Bronchus fibroblast of lung (primary cell): ENCODE data around the genes DEFB124 and MYLK2.

GRCh38 chr20:25261512-25262135 lies 13.7 kb downstream of the PYGB start:
- RAMPAGE, long total RNA = no peak

DNA sequence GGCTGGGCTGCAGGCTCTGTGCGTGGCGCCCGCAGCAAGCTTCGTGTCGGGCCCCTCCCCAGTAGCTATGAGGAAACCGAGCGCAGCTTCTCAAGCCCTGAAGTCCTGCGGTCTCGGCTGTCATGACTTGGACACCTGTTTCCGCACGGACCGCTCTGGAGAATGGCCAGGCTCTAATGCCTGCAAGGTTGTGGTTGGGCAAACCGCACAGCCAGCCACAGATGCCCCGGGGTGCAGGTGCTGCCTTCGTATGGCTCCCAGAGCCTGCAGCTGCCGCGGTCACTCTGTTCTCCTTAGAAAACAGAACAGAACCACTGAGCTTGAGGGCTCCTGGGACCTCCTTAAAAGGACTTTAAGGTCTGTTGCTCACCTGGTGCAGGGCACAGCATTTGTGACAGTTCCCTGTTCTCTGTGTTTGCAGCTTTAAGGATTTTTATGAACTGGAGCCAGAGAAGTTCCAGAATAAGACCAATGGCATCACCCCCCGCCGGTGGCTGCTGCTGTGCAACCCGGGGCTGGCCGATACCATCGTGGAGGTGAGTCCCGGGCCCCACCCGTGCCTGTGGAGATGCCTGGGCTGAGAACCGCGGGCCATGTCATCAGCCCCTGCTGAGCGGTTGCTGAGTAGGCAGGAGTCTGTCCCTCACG lies 33.9 kb downstream of the PYGB start:
- RAMPAGE, long total RNA = no peak

DNA sequence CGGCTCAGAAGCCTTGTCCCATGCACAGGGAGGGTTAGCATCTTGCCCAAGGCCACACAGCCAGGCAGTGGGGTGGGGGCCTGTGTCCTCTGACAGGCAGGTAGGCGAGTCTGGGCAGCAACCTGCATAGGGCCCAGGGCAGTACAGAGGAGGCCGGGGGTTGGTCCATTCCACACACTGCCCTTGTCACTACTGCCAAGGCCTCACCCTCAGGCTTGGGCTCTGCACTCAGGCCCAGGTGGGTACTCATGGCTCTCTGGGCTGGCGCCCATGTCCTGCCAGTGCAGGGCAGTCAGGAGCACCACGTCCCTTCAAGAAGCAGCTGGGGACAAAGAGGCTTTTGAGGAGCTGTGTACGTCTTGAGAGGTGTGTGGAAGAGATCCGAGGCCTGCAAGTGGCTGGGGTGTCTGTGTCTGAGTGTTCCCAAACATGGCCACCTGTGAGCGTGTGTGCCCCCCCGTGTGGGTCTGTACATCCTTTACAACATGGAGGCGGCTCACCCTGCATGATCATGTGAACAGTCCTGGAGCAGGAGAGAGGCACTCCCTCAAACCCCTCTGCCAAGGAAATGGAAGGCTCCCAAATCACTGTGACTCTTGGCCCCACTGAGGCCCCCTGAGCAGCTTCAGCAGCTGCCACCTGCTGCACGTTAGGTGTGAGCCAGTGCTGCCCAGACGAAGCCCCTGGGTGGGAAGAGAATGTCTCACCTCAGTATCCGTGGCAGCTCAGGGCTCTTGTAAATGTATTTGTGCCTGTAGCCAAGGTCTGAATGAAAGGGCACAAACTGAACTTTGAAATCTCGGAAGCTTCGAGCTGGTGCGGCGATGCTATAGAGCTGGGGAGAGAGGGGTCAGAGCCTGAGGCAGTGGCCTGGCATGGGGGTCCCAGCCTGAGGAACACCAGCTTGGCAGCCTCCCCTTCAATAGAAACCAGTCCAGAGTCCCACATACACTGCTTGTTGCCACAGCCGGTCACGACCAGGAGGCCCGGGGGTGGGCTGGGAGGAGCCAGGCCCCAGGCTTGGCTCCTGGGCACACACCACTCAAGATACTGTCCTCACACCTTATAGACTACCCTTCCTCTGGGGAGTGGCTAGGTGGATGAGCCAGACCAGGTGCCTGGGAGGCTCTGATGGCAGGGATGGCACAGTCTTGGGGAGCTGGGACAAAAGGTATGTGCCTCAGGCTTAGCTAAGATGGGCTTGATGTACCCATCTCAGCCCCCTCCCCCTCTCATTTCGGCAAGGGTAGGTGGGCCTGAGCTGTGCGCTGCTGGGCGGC lies 54.1 kb downstream of the PYGB start:
- RAMPAGE, long total RNA = no peak

DNA sequence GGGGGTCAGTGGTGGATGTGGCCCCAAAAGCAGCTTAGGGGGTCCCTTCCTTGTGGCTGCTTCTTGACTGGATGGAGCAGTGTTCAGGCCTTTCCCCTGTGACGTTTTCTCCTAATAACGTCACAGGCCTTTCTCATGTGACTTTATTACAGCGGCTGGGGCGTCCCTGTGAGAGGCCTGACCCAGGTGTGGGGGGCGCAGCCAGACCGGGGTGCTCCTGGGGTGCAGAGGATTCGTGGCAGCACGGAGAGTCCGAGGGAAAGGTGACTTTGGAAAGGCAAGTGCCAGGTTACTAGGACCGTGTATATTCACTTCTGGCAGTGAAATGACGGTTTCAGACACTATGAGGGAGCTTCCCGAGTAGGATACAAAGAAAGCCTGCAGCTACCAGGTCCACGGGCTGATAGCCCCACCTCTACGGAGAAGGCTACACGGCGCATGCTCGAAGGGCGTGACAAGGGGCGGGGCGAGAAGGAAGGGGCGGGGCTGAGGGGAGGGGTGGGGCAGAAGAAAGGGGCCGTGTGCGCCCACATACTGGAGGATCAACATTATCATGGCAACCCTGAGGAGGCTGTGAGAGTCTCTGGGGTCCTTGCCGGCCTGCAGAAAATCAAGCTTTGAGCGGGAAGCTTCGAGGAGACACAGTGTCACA lies 54.2 kb upstream of the ZNF337 start:
- RAMPAGE, long total RNA = no peak

GRCh38 chr20:25859537-25860229 lies 163.0 kb upstream of the ZNF337 start:
- RAMPAGE, long total RNA = no peak

DNA sequence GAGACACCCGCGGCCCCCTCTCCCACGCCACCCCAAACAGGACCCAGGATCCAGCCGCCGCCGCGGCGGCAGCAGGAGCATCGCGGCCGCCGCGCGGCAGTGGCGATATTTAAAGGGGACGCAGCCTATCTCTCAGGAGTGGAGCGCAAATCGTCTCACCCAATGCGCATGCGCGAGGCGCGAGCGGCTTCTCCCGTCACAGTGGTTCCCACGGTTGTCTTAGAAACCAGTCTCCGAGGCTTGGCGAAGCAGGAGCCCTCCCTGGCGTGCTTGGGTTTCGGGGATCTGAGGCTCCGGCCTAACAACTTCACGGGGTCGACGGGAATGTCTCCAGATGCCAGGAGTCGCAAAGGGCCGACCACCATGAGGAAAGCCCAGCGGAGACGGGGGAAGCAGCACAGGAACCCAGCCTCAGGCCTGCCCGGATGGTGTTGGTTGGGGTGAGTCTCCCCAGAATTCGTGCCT lies 973.4 kb upstream of the DEFB115 start:
- RAMPAGE, long total RNA = no peak

- RAMPAGE, long total RNA = no peak
Measured at GRCh38 chr20:30290343-30291069, 967.0 kb upstream of the DEFB115 start.

DNA sequence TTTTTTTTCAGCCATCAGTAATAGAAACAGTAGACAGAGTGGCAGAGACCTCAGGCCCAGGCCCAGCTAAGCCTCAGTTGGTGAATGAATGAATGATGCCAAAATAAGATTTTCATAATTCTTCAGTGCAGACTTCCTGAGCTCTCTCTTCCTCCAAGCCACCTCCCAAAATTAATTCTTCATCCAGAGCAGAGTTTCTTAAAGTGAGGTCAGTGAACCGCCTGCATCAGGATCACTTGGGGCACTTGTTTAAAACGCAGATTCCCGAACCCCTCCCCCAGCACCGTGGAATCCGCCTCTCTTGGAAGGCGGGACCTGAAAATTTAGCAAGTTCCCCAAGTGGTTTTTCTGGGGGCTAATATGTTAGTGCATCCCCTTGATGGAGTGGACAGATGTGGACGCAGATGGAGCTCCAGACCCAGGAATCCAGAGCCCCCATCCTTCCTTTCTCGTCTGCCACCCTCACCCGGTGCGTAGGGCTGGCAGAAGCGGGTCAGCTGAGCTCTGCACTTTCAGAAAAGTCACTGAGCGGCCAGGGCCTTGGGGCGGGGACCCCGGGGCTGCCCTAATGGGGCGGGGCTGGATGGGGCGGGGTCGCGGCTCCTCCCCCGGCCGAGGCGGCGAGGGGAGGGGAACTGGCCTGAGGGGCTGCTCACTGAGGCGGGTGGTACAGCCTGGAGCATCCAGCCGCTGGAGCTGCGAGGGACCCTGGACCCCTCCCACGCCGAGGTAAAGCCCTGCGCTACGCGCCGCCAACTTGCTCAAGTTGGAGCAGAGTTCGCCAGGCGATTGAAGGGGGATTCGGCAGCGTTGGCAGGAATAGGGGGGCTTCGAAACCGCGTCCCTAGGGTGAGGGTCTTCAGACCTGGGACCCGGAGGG lies at the start of gene DEFB124:
Gene DEFB124, minus strand, starts transcription at position 490 of the 880 bp plus-strand sequence.
- RAMPAGE, long total RNA = no peak

DNA sequence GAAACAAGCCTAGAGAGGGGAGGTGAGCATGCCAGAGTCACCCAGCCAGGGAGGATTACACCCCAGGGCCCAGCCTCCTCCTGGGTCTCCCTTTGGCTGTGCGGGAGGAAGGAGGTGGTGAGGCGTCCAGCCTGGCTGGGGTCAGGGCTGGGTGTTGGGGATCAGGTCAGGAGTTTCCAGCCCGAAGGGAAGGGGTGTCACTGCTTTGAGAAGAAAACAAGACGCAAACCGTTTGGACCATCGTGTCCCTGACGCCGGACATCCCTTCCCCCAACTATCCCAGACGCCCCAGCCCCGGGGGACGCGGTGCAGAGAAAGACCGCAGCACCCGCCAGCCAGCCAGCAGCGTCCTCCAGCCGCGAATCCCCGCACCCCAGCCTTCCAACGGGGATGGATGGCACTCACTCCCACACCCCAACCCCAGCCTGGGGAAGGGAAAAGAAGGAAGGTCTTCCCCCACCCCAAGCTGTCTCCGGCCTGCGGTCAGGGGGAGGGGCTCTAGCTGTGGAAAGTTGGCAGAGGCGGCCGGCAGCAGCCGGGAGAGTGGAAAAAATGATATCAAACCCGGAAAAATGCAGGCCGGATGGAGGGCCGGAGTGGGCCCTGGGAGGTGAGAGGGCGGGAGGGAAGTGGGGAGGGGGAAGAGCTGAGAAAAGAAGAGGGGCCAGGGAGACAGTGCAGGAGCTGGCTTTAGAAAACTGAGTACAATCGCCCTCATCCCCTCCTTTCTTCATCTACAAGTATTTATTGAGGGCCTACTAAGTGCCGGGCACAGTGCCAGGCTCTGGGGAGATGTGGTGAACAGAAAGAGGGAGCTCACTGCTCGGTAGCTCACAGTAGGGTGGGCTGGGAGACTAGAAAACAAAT lies 10.6 kb downstream of the REM1 start:
- RAMPAGE, long total RNA = no peak

- RAMPAGE, long total RNA = no peak
Measured at GRCh38 chr20:31603827-31604984, 883 bp upstream of the ID1 start.

- RAMPAGE, long total RNA = no peak
Measured at GRCh38 chr20:31604985-31605204, 194 bp upstream of the ID1 start.

- RAMPAGE, long total RNA = no peak
Measured at GRCh38 chr20:31711638-31712496, 10.8 kb downstream of the BCL2L1 start.

DNA sequence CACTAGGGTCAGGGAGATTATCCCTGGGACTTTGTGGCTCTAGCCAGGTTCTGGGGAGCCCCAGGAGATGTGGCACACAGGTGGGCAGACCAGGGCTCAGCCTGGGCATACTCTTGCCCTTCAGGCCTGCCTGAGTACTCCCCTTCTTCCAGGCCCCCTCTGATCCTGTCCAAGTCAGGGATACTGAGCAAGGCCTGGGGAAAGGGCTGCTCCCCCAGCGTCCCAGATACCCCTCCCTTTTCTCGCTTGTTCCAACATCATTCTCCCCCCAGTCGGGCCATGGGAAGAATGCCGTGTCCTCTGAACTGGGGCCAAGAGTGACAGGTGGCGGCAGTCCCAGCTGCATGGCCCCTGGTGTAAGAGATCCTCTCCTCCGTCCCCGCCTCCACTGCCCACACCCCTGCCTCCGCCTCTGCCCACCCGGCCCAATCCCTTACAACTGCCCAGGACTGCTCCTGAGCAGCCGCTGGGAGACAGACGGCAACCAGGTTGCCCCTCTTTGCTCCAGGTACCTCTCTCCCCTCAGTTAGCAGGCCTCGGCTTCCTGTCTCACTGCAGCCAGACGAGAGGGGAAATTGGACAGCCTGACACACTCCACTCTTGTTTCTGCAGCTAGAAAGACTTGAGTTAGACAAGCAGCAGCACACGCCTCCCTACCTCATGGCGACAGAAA lies at the start of gene MYLK2:
Gene MYLK2, plus strand, starts transcription at position 436 of the 673 bp plus-strand sequence.
- RAMPAGE, long total RNA = no peak

GRCh38 chr20:32030971-32031345 lies 20.7 kb downstream of the CCM2L start:
- RAMPAGE, long total RNA = no peak

- RAMPAGE, long total RNA = no peak
Measured at GRCh38 chr20:32216277-32217324, 8.9 kb downstream of the POFUT1 start.

DNA sequence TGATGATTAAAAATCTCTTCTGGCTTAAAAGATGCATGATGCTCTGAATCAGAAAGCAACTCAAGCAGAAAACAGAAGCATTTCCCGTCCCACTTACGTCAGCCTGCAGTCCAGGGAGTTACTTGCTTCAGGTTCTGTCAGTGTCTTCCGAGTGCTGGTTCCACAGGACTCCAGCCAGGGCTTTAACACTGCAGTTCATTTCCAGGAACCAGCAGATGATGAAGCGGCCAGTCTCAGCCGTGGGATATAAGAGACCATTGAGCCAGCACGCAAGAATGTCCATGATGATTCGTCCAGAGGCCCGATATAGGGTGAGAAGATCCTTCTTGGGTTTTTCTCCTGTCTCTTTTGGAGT lies 30.8 kb upstream of the ASXL1 start:
- RAMPAGE, long total RNA = no peak

DNA sequence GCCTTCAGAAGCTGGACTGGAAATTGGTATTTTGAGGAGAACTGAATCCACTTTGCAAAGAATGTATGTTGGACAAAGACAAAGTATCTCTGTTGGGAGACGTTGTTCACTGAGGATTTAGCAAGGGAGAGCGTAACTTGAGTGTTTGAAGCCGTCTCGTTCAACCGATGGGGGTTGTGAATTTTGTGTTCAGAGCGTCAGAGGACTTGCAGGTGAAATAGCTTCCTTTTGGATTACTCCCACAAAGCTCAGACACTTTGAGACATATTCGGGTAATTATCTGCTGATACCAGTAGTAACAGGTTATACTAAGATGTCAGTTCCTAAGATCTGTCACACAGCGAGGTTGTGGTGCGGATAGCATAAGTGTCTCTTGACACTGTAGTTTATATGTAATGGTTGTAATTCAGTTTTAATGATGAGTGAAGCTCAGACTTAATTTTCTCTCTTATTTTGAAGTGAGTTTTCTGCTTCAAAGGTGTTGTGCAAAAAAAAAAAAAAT lies 1.5 kb downstream of the ASXL1 start:
- RAMPAGE, long total RNA = no peak

GRCh38 chr20:32364480-32365237 lies 6.5 kb downstream of the ASXL1 start:
- RAMPAGE, long total RNA = no peak

DNA sequence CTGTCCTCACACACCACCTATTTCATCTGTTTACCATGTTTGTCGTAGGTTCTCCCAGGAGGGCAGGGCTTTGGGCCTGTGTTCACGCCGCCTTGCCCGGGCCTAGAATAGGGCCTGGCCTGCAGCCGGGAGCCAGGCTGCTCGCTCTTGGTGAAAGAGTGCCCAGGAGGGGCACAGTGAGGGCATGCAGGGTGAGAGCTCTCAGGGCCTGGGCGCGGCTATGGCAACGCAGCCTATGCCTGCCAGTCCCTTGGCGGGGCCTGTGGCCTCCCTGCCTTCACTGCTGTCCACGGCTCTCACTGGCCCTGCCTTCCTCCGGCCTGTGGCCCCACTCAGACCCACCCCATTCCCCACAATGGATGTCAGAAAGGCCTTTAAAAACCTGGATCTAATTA lies 22.6 kb upstream of the NOL4L start:
- RAMPAGE, long total RNA = no peak

GRCh38 chr20:32761610-32762295 lies 432 bp upstream of the DNMT3B start:
- RAMPAGE, long total RNA = no peak